Spleen (tissue), 7 donors: ENCODE data around the gene AEN.

- PRO-cap, 4 experiments: no peak in any of the 4 experiments
- RAMPAGE, long total RNA, 4 experiments: no peak in any of the 4 experiments
Observed at GRCh38 chr15:88542111-88542879, 4.2 kb downstream of the DET1 start.

- PRO-cap, 4 experiments: peak in 4 of 4 experiments; most common plus-strand start chr15:88621705 (in 4); most common minus-strand start chr15:88621642 (in 3)
- RAMPAGE, long total RNA, 4 experiments: start-site peak on the plus strand in 2 of 4 experiments, at chr15:88621324-88621360 at its widest, 63 to 77 reads per replicate
Observed at GRCh38 chr15:88621032-88621857, at the start of gene AEN. Gene AEN, plus strand, starts transcription at chr15:88621340.

GRCh38 chr15:88636606-88637447 lies 2.0 kb upstream of the ISG20 start:
- PRO-cap, 4 experiments: peak in 1 of 4 experiments; most common plus-strand start chr15:88636977 (in 1)
- RAMPAGE, long total RNA, 4 experiments: no peak in any of the 4 experiments

GRCh38 chr15:88649785-88650251 lies 11.0 kb downstream of the ISG20 start:
- PRO-cap, 4 experiments: no peak in any of the 4 experiments
- RAMPAGE, long total RNA, 4 experiments: no peak in any of the 4 experiments

GRCh38 chr15:88905284-88905993 lies 7.7 kb downstream of the MFGE8 start:
- PRO-cap, 4 experiments: no peak in any of the 4 experiments
- RAMPAGE, long total RNA, 4 experiments: no peak in any of the 4 experiments

DNA sequence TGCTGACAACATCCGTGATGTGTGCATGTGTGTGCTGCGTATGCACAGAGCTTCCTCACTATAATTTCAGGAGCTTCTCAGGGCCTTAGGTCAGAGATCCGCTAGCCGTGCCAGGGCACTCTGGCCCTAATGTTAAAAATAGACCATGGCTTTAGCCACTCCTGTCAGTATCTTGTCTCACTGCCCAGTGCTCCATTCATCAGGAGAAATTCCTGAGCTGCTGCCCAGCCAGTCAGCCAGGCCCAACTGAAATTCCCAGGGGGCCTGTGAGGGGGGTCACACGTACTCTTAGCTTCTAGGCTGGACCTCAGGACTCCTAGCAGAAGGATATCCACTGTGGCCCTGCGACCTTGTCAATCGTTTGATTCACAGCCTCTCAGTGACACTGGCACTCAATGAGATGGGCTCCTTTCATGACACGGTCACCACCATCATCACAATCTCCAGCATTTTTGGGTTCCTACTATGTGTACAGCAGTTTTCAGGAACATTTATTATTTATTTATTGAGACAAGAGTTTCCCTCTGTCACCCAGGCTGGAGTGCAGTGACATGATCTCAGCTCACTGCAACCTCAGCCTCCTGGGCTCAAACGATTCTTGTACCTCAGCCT lies 69.9 kb upstream of the ABHD2 start:
- PRO-cap, 4 experiments: peak in 1 of 4 experiments; most common plus-strand start position 93 of the sequence (in 1)
- RAMPAGE, long total RNA, 4 experiments: no peak in any of the 4 experiments

DNA sequence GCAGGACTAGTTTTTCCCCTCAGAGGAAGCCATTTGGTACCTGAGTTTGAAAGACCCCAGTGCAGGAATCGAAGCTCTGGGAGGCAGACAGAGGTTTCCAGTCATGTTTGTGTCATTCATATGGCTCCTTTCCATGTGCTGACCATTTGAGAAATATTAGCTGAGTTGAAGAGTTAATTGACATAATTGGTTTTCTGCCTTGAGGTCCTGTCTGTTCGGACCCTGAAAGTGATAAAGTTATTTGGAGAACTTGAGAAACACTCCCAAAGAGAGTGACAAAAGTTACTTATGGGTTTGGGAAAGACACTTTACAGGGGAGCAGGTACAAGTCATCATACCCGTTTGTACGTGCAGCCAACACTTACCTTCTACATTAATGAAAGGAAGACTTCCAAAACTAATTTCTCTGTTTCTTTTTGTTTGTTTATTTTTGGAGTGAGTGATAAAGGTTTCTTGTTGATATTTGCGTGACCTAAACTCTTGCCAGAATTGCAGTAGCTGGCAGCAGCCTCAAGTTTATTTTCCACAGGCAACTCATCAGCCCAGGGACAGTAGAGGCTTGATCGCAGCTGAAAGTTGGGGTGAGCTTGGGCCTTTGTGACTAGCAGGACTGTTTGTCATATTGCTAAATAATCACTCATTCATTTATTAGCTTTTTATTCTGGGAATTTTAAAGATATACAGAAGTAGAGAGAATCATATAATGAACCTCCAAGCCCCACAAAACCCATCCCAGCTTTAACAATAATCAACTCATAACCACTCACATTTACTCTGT lies 8.4 kb downstream of the ABHD2 start:
- PRO-cap, 4 experiments: no peak in any of the 4 experiments
- RAMPAGE, long total RNA, 4 experiments: no peak in any of the 4 experiments

DNA sequence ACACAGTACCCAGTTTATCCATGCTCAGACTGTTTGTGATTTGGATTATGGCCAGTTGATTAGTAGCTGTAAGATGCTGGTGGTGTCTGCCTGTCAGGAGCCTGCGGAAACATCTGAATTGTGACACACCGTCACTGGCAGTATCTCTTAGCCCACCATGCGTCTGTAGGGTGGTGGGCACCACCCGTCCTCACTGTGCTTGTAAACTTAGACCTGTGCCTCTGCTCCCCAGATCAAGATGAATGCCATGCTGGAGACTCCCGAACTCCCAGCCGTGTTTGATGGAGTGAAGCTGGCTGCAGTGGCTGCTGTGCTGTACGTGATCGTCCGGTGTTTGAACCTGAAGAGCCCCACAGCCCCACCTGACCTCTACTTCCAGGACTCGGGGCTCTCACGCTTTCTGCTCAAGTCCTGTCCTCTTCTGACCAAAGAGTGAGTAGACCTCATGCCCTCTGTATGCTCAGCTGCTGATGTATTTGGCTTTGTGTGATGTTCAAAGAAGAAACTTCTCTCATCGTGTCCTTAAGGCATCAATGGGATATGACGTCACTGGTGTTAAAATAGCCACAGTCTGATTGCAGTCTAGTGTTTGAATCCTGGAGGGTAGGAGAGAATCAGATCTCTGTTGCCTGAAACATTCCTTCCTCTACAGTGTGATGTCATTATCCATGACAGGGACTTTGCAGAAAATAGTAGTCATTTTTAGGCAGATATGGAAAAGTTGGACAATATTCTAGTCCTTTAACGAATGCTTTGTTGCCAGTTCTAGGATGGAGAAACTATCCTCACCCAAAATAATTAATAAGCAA lies 28.0 kb downstream of the ABHD2 start:
- PRO-cap, 4 experiments: no peak in any of the 4 experiments
- RAMPAGE, long total RNA, 4 experiments: no peak in any of the 4 experiments

DNA sequence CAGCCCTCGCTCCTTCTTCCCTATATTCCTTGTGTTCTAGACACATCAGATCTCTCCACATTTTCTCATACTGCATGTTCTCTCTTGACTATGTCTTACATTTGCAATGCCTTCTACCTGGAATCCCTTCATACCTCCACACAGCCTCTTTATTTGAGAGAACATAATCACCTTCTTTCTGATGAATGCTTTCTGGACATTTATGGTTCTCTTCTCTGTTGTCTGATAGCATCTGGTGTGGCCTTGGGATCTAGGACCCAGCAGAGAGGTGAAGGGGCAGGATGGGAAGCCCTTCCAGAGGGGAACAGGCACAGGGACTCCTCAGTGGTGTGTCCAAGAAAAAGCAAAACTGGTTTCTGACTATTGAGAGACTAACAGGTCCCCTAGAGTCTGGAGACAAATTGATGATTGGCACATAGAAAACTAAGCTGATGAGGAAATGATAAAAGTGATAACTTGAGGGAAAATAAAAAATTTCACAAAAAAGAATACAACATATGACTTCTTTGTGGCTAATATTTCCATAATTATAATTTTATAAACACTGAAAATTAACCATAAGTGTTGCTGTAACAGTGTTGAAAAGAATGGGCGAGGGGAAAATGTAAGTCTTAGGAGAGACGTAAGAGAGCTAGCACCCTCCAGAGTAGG lies 43.1 kb downstream of the ABHD2 start:
- PRO-cap, 4 experiments: no peak in any of the 4 experiments
- RAMPAGE, long total RNA, 4 experiments: no peak in any of the 4 experiments

DNA sequence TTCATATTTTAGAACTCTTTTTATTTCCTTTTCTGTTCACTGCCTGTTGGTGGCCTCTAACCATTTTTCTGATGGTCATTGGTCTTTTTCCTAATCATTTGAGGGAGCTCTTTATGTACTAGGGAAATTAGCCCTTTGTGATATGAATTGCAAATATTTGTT lies 45.2 kb downstream of the ABHD2 start:
- PRO-cap, 4 experiments: no peak in any of the 4 experiments
- RAMPAGE, long total RNA, 4 experiments: no peak in any of the 4 experiments

- PRO-cap, 4 experiments: no peak in any of the 4 experiments
- RAMPAGE, long total RNA, 4 experiments: no peak in any of the 4 experiments
Observed at GRCh38 chr15:89137411-89138555, 49.5 kb downstream of the ABHD2 start.

GRCh38 chr15:89177037-89177384 lies 44.4 kb downstream of the RLBP1 start:
- PRO-cap, 4 experiments: no peak in any of the 4 experiments
- RAMPAGE, long total RNA, 4 experiments: no peak in any of the 4 experiments

DNA sequence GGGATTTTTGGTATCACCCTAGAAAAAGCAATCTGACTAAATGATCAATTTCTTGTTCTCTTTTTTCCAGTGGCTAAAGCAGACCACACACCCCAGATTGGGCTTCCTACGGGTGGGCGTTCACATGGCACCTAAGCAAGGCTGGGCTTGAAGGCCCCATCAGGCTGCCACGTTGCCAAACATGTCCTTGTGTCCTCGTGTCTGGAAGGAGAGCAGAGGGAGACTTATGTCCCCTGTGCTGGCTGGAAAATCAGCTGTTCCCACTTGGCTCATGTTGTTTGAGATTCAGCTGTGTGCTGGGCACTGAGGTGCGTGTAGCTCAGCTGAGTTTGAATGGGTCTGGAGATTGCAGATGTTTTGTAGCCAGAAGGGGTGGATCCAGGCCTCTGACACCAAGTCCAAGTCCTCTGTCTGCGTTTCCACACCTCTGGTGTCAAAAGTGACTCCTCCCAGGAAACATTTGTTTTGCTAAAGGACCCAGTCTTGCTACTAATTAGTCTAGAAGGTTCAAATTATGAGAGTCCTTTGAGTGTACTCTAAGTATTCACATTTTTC lies 34.6 kb downstream of the RLBP1 start:
- PRO-cap, 4 experiments: peak in 1 of 4 experiments; most common plus-strand start position 330 of the sequence (in 1)
- RAMPAGE, long total RNA, 4 experiments: no peak in any of the 4 experiments

- PRO-cap, 4 experiments: no peak in any of the 4 experiments
- RAMPAGE, long total RNA, 4 experiments: no peak in any of the 4 experiments
Observed at GRCh38 chr15:89367231-89367856, 32.7 kb upstream of the POLG start.

DNA sequence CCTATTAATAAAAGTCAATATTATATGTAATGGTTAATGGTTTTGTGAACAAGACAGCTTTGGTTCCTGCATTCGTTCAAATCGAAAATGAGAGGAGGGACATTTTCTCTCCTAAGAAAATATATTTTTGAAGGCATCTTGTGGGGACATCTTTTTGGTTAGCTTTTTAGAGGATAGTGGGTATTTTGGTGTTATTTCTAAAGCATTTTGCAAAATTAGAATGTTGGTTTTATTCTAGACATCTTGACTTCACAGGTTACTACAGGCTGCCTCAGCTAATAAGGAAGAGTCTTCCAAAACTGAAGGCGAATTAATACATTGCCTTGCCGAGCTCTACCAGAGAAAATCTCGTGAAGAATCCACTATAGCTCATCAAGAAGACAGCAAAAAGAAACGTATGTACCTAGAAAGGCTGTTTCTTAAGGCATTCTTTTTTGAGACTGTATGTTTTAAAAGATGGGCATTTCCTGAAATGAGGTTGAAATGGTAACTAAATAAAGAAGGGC lies 18.9 kb downstream of the TICRR start:
- PRO-cap, 4 experiments: no peak in any of the 4 experiments
- RAMPAGE, long total RNA, 4 experiments: no peak in any of the 4 experiments

DNA sequence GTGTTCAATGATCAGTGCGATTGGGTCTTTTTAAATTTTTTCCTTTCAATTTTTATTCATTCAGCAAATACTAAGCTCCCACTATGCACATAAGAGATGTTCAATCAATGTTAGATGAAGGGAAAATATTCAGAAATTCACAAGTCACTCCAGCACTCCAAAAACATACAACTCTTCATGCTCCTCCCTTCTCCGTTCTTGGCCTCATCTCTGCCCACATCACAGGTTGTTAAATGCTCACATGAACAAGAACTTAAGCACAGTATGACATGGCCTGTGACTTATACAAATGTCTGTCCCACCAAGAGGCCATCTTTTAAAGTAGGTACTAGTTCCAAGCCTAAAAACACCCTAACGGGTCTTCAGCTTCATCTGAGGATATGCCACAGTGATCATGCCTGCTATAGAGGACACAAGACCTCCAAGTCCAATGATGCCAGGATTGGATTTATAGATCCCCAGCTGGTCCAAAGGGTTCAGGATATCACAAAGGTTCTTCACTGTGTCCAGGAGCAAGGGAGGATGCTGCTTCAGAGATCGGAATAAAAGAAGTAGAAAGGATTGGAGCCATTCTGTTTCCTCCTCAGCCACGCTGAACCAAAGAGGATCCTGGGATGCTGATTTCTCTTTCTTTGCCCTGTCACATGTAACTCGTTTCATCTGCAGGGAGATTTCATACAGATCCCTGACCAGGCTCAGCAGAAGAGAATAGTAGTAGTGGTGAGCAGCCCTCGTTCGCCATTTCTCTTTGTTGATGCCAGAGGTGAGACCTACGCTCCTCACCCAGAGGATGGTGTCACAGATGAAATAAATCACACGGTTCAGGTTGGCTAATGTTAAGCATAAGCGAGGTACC lies 4.1 kb upstream of the PLIN1 start:
- PRO-cap, 4 experiments: no peak in any of the 4 experiments
- RAMPAGE, long total RNA, 4 experiments: no peak in any of the 4 experiments

- PRO-cap, 4 experiments: no peak in any of the 4 experiments
- RAMPAGE, long total RNA, 4 experiments: no peak in any of the 4 experiments
Observed at GRCh38 chr15:89749829-89750636, 1.0 kb downstream of the MESP1 start.

- PRO-cap, 4 experiments: no peak in any of the 4 experiments
- RAMPAGE, long total RNA, 4 experiments: no peak in any of the 4 experiments
Observed at GRCh38 chr15:89790275-89790835, 14.2 kb downstream of the MESP2 start.

GRCh38 chr15:89805177-89805870 lies 9.3 kb downstream of the ANPEP start:
- PRO-cap, 4 experiments: no peak in any of the 4 experiments
- RAMPAGE, long total RNA, 4 experiments: no peak in any of the 4 experiments

DNA sequence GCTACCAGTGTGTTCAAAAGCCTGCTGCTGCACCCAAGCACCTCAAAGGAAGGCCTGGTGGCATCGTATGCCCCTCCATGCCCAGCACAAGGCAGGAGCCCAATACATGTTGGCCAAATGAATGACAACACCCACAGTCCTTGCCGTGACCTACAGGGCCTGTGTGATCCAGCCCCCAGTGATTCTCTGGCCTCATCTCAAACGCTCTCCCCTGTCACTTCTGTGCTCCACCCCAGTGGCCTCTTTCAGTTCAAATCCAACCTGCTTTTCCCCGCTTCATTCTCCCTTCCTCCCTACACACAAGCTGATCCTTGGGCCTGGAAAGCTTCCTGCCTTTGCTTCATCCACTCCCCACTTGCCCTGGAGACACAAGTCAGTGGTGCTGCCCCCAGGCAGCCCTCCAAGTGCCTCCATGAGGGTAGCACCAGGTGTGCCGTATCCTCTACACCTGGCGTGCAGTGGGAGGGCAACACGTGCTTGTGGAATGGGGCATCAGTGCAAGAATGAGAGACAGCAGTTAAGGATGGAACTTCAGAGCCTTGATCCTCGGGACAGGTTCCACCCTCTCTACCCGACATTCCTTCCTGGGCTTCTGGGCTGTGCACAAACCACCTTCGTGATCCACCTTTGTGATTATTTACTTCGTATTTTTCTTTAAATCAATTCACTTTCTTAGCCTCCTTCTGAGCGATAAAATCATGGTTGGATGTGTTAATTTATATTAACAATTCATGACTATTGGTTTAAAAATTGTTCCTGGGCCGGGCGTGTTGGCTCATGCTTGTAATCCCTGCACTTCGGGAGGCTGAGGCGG lies 3.8 kb downstream of the ANPEP start:
- PRO-cap, 4 experiments: no peak in any of the 4 experiments
- RAMPAGE, long total RNA, 4 experiments: no peak in any of the 4 experiments